Measurements from ENCODE around the gene SLC9A8.

GRCh38 chr20:49285327-49286351 lies 7.8 kb upstream of the ZNFX1 start:
- PRO-cap, 2 experiments, result no peak in any of the 2 experiments

DNA sequence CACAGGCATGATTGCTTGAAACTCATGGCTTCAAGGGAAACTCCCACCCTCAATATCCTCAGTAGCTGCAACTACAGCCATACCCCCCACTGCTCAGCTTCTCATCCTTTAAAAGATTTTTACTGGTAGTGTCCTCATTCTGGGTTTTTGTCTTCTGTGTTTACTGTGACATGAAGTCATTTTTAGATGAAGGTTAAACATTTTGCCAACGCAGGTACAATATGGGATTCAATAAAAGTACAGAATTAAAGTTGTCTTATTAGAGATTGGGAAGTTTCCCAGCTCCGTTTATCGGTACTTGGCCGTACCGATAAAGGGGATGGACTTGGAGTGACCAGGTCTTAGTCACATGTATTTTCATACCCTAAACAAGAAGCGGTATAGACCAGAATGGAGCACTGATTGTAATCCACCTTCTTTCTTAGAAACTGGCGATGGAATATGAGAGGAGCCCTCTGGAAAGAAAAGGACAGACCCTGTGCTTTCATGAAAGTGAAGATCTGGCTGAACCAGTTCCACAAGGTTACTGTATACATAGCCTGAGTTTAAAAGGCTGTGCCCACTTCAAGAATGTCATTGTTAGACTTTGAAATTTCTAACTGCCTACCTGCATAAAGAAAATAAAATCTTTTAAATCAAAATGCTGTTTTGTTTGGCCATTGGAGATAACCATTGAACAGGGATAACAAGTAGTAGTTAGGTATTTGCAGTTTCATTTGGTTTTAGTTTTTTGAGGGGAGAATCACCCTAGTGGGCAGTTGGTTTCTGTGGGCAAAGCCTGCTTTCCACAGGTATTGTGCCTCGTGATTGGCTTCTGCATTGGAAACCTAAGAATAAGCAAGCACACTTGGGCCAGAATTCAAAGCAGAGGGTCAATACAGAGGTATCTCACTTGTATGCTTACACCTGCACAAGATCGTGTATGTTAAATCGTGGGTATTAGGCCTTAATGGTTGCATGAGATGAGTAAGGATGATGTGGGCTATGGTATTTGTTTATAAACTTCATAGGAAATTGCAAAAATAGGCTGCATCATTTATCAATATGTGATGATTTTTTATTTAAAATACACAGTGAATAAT lies 11.1 kb upstream of the ZNFX1 start:
- PRO-cap, 2 experiments, result no peak in any of the 2 experiments

- PRO-cap, 2 experiments, result no peak in any of the 2 experiments
These were observed 1.5 kb upstream of the PTGIS start for GRCh38 chr20:49569452-49569809.

DNA sequence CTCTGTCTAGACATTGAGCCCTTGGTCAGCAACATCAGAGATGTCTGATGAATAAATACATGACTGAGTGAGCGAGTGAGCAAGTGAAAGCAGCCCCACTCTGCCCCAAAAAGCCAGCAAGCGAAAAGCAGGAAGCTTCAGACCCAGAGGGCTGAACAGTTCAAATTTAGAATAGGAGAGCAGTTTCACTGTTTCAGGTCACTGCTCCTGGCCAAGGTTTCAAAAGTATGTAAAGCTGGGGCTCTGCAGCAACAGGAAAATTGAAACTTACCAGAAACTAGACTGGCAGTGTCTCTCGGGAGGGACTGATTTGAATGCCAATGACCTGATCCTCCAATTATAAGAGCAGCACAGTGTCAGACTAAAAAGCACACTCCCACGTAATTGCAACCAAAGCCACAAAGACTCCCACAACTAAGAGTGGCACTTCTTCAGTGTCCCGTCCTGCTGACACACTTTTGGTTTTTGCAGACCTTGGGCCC lies 52.4 kb upstream of the PTGIS start:
- PRO-cap, 2 experiments, result no peak in any of the 2 experiments

GRCh38 chr20:49634732-49635856 lies 67.2 kb upstream of the PTGIS start:
- PRO-cap, 2 experiments, result peak in 1 of 2 experiments; most common plus-strand start chr20:49635289 (in 1); most common minus-strand start chr20:49635079 (in 1)

- PRO-cap, 2 experiments, result peak in 1 of 2 experiments; most common plus-strand start chr20:49647904 (in 1)
These were observed 65.8 kb downstream of the B4GALT5 start for GRCh38 chr20:49647635-49648494.

DNA sequence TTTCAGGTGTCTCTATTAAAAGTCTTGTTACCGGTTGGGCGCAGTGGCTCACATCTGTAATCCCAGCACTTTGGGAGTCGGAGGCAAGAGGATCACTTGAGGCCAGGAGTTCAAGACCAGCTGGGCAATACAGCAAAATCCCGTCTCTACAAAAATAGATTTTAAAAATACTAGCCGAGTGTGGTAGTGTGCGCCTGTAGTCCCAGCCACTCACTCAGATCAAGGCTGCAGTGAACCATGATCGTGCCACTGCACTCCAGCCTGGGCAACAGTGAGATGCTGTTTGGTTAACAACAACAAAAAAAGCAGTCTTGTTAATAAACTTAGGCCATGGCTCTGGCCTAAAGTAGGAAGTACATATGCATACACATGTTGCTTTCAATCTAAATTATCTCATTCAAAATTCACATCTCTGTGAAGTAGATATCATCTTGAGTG lies 53.0 kb downstream of the B4GALT5 start:
- PRO-cap, 2 experiments, result no peak in any of the 2 experiments

GRCh38 chr20:49712852-49713061 lies 921 bp downstream of the B4GALT5 start:
- PRO-cap, 2 experiments, result no peak in any of the 2 experiments

GRCh38 chr20:49812449-49813522 lies at the start of gene SLC9A8:
Gene SLC9A8 (plus strand): TSS chr20:49812828.
- PRO-cap, 2 experiments, result peak in 1 of 2 experiments; most common plus-strand start chr20:49812894 (in 1); most common minus-strand start chr20:49812774 (in 1)

DNA sequence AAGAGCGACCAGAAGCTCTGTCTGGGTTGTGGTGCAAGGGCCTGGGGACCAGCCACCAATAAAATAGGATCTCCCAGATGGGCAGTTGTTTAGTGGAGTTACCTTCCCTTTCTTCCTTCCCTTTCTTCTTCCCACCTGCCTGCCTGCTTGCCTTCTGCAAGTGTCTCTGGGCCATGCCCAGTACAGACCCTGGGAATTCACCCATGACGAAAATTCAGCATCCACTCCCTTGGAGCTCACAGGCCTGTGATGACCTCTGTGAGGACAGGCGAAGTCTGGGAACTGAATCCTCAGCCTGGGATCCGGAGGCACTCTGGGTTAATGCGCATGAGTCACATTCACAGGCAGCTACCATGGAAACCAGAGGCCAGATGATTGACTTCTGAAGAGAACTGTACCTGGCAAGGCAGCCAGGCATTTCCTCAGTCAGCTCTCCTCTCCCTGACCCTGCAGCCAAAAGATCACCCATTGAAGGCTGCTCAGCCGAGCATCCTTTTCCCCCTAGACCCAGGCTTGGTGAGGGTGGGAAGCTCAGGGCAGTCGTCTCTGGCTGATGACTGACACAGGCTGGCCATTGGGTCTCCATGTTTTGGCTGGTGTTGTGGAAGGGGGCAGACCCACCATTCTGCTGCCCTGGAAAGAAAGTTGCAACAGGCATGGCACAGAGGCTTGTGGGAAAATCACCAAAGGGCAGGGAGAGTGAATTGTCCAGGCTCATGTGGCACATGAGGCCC lies 41.1 kb downstream of the SLC9A8 start:
- PRO-cap, 2 experiments, result no peak in any of the 2 experiments

- PRO-cap, 2 experiments, result peak in 1 of 2 experiments; most common plus-strand start chr20:49888809 (in 1)
These were observed 26.9 kb downstream of the SPATA2 start for GRCh38 chr20:49888119-49889088.

DNA sequence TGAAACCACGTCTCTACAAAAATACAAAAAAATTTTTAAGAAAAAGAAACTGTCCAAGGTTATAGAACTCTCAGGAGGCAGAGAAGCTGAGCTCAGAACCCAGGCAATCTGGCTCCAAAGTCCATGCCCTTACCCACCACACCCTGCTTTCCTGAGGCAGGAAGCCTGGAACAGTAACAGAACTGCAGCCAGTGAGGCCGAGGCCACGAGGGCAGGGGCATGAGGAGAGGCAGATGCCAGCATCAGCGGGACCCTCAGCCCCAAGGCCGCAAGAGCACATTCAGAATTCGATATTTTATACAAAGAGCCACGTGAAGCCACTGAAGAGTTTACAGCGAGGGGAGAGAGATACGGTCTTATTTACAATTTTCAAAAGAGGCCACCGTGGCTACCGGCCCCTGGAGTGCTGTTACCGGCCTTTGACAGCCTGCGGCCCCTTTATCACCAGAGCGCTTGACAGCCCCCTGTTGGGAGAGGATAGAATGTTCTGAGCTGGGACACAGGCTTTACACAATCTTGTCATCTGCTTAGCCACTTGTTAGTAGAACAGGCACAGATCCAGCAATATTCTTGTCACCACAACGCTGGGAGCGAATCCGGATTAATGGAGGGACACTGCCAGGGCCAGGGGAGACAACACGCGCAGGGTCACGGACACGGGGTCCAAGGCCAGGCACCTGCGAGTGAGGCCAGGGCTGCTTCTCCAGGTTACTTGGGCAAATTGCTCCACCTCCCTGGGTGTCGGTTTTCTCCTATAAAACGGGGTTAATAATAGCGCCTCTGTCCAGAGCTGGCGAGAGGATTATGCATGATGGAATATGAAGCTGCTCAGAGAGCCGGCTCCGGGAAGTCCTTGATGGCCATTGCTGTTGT lies 5.6 kb downstream of the SPATA2 start:
- PRO-cap, 2 experiments, result peak in 1 of 2 experiments; most common plus-strand start position 579 of the sequence (in 1); most common minus-strand start position 414 of the sequence (in 1)

DNA sequence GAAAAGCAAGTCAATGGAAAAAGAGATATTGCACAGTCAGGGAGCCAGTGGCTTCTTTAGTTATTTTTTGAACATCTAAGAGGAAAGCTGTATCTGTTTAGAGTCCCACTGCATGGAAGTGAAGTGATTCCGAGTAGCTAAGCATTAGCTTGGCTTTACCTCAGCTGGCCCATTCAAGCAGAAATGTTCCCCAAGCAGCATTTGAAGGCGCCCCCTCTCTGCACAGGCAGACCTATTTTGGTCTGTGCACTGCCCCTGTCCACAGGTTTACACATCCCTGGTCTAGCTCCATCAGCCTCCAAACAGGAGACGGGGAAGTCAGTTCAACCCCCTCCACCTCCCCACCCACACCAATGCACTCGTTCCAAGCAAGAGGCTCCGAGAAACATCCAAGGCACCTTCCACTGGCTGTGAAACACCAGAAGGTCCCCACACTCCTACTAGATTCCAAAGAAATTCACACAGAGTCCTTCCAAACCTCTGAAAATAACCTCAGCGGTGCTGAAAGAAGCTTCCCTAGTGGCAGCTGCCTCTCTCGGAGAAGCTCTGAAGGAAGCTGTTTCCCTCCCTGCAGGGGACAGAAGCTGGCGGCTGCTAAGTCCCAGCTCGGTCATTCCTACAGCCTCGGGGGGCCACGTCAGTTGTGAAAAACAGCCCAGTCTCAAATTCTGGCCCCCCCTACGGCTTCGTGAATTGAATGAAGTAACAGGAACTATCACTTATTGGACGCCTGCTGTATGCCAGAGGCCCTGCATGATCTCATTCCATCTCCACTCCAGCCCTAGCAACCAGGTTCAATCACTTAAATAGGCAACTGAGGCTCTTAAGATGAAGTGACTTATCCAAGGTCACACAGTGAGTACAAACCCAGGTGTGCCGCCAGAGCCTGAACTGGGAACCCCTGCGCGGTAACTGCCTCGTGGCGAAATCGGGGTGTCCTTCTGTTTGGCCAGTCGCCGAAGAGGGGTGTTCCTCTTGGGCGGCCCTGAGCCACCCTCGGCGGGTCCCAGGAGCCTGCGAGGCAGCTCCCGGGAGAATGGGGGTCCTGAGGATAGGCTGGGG lies 835 bp downstream of the SPATA2 start:
- PRO-cap, 2 experiments, result no peak in any of the 2 experiments

DNA sequence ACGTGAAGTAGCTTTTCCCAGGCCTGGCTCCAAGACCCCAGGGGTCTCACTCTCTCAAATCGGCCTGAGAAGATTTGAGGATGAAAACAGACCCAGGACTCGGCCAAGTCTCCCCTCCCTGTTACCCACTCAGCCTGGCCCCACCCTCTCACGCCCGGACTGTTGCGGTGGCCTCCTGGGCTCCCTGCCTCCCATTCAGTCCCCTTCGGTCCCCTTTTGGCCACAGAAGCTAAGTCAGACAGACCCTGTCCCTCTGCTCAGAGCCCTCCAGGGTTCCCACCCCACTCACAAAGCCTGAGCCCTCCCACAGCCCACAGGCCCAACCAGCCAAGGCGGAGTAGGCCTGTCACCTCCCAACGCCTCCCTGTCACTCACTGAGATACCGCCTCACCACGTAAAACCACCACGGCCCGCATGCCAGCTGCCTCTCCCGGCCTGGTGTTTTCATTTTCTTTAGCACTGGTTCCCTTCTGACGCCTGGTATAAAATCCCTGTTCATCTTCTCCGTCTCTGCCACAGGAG lies 58.3 kb downstream of the SNAI1 start:
- PRO-cap, 2 experiments, result no peak in any of the 2 experiments

GRCh38 chr20:50081528-50082523 lies 31.1 kb downstream of the UBE2V1 start:
- PRO-cap, 2 experiments, result no peak in any of the 2 experiments

GRCh38 chr20:50274538-50275472 lies 84.2 kb downstream of the CEBPB start:
- PRO-cap, 2 experiments, result peak in 1 of 2 experiments; most common plus-strand start chr20:50274951 (in 1); most common minus-strand start chr20:50274842 (in 1)

GRCh38 chr20:50284521-50285121 lies 94.0 kb downstream of the CEBPB start:
- PRO-cap, 2 experiments, result no peak in any of the 2 experiments

DNA sequence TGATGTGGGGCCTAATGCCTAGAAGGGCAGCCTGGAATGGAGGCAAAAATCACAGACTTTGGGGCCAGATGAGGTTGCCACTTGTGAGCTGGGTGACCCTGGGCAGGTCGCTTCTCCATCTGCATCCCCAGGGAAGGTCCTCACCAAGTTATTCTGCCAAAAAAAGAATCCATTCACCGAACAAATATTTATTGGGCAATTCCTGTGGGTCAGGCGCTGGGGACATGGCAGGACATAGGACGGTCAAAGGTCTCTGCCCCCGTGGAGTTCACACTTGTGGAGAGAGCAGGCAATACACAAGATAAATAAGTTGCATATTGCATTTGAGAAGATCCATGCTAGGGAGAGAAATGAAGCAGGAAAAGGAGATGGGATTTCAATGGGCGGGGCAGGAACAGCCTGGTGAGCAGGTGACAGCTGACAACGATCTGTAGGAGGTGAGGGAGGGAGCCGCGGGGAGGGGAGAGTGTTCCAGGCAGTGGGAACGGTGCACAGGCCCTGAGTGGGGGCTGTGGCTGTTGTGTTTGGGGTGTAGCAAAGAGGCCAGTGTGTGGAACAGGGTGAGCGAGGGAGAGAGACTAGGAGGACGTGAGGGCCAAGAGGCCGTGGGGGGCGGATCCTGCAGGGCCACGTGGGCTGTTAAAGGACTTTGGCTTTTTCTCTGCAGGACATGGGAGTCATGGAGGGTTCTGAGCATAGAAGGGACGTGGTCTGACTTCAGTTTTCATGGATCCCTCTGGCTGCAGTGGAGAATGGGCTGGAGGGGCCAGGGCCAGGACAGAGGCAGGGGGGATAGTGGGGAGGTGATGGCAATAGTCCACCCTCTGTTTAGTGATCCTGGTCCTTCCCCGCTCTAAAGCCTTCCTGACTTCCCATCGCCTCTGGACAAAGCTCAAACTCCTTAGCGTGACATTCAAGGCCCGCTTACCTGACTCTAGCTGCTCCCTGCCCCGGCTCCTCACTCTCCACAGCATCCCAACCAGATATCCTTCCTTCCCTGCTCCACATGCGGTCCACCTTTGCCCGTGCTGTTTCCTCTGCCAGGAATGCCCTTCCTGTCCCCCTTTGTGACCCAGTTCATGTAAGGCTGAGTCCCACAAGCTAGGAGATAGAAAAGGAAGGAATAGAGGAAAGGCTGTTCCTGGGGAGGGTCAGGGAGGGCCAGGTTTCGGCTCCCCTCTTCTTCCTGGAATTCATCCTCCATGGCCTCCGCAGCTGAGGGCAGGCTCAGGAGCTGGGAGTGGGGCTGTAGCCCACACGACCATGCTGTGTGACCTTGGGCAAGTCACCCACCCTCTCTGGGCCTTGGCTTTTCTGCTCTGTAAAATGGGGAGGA lies 115.7 kb downstream of the CEBPB start:
- PRO-cap, 2 experiments, result no peak in any of the 2 experiments

GRCh38 chr20:50349181-50349649 lies 158.6 kb downstream of the CEBPB start:
- PRO-cap, 2 experiments, result no peak in any of the 2 experiments

DNA sequence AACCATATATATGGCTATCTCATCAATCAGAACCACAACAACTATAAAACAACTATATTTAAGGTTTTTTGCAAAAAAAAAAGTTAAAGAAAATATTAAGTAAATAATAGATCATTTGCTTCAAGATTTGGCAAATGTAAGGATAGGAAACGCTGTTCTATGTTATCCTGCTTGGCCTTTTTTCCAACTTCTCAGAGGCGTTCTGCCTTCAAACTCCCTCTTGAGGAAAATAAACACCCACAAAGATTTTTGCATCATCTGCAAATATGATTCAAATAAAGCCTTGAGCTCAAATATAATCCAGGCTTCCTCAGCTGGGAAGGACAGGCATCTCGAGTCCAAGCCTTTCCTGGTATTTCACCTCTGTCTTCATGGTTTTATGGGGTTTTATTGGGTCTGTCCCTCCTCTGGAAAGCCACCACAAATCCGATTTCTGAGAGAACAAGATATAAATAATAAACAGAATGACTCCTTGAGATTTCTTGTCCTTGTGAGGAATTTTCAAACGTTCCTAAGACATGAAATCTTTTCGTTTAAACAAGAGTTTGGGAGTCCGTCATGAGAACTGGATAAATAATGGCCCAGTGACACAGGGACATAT lies 67.6 kb upstream of the PTPN1 start:
- PRO-cap, 2 experiments, result no peak in any of the 2 experiments